HTR-8/SVneo (cell line): ENCODE data around the genes SEPTIN3 and WBP2NL.

- RRBS, result no CpG with 5 or more reads among the region's 8 CpGs
Measured at GRCh38 chr22:41693867-41694862, 5.1 kb upstream of the MEI1 start.

DNA sequence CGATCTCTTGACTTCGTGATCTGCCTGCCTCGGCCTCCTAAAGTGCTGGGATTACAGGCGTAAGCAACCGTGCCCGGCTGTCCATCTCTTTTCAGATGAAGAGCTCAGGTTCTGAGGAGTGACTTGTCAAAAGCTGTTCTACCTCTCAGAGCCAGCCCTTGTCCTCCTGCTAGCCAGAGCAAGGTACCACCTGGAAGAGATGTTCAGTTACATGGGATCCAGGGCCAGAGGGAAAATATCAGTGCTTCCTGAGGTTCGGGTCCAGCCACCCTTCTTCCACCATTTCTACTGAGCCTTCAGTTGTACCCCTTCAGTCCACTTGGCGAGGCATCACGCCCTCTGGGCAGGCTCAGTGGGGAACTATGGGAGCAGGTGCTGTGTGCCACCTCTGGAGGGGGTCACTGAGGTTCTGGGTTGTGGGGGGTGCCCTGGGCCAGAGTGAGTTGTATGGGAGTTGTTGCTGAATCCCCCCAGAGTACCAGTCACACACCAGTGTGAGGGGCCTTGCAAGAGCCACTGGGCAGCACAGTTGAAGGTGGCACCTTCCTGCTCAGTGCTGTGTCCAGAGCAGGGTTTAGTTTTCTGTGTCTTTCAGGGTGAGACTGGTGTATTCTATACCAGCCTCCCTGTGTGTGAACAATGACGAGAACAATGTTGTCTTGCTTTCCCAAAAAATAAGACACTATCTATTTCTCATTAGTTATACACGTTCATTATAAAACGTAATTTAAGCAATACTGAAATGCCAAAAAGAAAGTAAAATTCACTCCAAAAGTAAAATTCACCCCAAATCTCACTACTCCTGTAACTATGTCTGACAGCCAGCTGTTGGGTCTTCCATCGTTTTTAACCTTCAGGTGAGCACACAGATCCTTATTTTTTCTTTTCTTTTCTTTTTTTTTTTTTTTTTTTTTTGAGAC is 2.7 kb upstream of the SREBF2 start:
- RRBS, result no CpG with 5 or more reads among the region's 13 CpGs

DNA sequence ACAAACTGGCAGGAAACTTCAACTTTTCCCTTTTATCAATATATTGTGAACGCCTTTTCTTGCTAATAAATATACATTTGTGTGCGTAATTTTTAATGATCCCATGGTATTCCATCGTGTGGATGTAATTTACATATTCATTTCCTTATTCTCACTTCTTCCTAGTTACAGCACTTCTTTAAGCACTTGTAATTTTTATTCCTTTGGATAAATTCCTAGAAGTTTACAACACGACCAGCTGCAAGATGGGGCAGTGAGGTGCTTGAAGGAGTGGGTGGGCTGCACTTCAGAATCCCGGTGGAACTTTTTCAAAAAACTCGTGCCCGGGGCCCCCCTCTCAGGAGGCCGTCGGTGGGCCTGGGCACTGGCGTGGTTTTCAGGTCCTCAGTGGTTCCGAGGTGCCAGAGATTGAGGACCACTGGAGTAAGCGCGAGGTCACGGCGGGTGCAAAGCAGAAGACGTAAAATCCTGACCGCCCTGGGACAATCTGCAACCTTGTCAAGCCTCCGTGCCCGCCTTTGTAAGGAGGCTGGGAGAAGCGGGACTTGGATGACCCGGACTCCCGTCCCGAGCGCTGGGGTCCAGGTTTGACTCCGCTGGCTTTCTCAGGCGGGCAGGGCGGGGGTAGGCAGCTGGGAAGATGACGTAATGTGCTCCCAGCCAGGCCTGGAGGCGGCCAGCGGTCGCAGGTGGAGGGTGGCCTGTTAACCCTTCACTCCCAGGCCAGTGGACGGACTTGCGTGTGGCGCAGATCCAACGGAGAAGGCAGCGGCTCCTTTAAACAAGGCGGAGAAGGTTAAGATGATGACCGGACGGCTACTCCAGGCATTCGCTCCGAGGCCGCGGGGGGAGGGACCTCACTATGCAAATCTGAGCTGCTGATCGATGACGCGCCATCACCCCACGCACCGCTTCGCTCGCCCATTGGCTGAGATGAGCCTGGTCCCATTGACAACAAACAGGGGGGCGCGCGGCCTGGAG is 539 bp upstream of the SREBF2 start:
- RRBS, result no CpG with 5 or more reads among the region's 53 CpGs

GRCh38 chr22:41855984-41856975 is 23.4 kb downstream of the SREBF2 start:
- RRBS, result no CpG with 5 or more reads among the region's 11 CpGs

- RRBS, result 94% methylated on average over 3 of the region's 17 CpGs
Measured at GRCh38 chr22:41898718-41899609, 15.9 kb downstream of the SHISA8 start.

DNA sequence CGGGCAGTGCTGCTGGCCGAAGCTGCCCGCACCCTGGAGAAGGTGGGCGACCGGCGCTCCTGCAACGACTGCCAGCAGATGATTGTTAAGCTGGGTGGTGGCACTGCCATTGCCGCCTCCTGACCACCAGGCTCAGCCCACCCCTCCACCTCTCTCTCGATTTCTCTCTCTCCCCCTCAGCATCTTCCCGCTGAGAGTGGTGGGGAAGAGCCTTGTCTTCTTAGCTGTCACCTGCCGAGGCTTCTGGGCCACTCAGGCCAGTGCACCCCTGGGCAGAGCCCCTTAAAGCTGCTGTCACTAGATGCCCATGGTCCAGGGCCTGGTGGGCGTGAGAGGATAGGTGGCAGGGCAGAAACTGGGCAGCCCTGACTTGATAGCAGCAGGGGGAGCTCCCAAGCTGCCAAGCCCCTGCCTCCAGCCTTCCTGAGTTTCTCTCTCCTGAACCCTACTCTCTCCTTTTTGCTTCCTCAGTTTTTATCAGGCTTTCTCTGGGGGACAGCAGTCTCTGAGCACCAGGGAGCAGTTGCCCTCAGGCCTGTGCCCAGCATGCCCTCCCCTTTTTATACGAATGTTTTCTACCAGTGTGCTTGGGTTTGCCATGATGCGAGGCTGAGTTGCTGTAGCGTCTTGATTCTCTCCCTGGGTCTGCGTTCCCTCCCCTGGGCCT is 9.2 kb downstream of the SHISA8 start:
- RRBS, result 96% methylated on average over 5 of the region's 16 CpGs

DNA sequence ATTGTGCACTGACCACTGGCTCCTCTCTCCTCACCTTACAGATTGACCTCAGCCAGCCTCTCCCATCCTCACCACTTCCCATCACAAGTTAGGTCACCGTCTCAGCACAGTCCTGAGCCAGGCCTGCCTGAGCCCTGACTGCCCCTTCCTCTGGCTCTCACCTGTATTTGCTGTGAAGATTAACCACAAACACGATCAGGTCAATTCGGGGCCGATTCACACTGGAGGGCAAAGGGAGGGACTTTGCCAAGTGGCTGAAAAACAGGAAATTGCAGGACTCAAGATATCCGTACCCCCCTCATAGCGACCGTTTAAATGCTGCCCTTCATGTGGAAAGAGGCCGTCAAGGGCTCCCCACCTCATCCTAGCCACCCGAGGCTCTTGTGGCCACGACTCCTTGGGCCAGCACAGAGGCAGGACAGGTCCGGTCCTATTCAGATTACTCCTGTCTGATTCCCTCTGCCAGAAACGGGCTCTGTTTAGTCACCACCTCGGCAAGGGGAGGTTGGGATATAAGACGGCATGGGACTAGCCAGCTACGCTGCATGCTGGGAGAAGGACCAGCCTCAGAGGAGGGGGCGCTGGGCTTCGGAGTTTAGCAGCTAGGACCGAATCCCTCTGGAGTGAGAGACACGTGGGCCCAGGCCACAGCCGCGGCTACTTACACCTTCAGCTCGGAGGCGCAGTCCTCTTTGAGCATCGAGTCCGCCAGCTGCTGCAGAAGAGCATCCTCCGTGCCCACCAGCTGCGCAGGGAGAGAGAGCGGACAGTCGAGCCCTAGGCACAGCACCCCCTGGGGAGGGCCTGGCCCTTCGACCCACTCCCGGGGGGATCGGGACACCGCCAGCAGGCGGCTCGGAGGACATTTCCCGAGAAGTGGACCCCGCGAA is 955 bp downstream of the CENPM start:
- RRBS, result no CpG with 5 or more reads among the region's 38 CpGs

DNA sequence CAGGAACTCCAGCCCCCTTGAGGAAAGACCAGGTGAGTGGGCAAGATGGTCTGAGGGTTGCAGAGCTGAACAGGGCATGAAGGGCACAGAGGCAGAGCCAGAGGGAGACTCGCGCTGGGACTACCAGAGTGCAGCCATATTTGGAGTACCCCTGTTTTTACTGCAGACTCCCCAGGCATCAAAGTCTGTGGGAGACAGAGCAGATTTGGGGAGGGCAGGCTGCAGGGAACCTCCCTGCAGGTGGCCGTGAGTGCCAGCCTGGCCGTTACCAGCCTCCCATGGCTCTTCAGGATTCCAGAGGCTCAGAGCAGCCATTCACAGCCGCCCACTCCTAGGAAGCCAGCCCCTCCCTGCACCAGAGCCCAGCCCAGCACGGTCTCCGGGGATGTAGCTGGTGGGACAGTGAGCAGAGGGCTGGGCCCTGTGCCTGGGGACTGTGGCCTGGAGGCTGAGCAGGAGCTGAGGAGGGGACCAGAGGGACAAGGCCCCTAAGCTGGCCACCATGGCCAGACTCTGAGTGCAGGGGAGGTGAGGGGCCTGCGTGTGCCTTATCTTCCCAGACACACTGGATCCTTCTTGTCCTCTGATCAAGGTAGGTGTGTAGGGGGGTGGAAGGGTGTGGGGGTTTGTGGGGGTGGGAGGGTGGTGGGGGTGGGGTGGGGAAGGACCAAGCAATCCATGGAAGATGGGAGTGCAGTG is at the start of gene SEPTIN3:
Gene SEPTIN3 (plus strand): TSS at position 358 of the 699 bp plus-strand sequence.
- RRBS, result no CpG with 5 or more reads among the region's 8 CpGs

GRCh38 chr22:41998347-41999448 is at the start of gene WBP2NL:
WBP2NL (plus strand) TSS chr22:41998788.
- RRBS, result no CpG with 5 or more reads among the region's 75 CpGs

- RRBS, result no CpG with 5 or more reads among the region's 3 CpGs
Measured at GRCh38 chr22:42160319-42160805, 29.8 kb upstream of the CYP2D6 start.

- RRBS, result 65% methylated on average over 2 of the region's 11 CpGs
Measured at GRCh38 chr22:42418675-42419123, 13.5 kb downstream of the NFAM1 start.

GRCh38 chr22:42437379-42438375 is 5.5 kb upstream of the NFAM1 start:
- RRBS, result 11% methylated on average over 10 of the region's 41 CpGs

- RRBS, result no CpG with 5 or more reads among the region's 10 CpGs
Measured at GRCh38 chr22:42439605-42440058, 7.4 kb upstream of the NFAM1 start.

DNA sequence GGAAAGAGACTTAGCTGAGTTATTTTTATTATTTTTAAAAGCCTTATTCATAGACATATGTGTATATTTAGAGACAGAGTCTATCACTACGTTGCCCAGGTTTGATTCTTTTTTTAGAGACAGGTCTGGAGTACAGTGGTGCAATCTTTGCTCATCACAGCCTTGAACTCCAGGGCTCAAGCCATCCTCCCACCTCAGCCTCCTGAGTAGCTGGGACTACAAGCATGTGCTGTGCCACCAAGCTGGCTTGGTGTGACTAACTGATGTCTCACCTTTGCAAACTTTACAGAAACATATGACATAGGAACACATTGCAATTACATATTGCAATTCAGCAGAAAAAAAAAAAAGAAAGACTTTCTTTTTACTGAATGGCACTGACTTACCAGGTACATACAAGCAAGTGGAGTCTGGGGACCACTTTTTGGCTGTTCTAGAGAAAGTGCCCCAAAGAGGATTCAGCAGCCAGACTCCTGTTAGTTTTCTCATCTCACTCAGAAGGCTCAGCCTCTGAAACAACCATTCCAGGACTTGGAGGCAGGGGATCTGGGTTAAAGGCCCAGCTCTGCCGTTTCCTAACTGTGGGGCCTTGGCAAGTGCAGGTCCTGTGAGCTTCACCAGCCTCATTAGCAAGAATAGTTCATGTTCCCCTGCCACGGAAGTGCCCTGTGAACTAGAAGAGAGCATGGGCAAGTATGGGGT is 11.2 kb upstream of the NFAM1 start:
- RRBS, result no CpG with 5 or more reads among the region's 3 CpGs

DNA sequence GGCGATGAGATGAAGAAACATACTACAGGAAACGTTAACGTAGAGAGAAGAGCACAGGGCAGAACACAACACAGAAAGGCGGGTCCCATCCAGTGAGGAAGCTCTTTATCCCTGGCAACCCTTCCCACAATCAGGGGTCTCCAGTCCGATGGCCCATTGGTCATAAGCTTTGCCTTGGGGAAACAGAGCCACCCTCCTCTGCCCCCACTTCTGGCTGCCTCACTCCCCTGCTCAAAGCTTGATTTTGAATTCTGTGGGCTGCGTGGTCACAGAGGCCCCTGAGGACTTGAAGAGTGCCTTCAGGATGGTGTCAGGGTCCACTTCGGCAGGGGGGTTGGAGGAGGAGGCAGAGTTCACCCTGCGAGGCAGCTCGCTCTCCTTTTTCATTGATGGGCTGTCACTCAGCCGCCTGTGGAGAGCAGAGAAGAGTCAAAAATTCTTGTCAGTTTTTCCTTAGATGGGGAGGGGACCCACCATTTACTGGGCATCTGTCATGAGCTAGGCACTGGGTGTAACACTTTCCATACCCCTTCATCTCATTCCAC is 29.1 kb downstream of the POLDIP3 start:
- RRBS, result no CpG with 5 or more reads among the region's 10 CpGs

- RRBS, result no CpG with 5 or more reads among the region's 9 CpGs
Measured at GRCh38 chr22:42718605-42719544, 1.8 kb downstream of the A4GALT start.

GRCh38 chr22:42719984-42720709 is 523 bp downstream of the A4GALT start:
- RRBS, result 23% methylated on average over 37 of the region's 79 CpGs

- RRBS, result no CpG with 5 or more reads among the region's 4 CpGs
Measured at GRCh38 chr22:42913776-42914220, 56.7 kb upstream of the ARFGAP3 start.

DNA sequence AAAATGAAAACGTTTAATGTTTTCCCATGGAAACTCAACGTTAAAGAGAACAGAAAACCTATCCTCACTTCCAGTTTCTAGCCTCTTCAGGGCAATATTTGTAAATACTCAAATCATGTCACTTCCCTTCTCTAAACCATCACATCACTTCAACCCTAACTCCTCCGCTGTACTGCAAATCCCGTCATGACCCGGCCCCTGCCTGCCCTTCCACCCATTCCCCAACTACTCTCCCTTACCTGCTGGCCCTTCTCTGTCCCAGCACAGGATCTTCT is 74.8 kb upstream of the ARFGAP3 start:
- RRBS, result no CpG with 5 or more reads among the region's 5 CpGs

DNA sequence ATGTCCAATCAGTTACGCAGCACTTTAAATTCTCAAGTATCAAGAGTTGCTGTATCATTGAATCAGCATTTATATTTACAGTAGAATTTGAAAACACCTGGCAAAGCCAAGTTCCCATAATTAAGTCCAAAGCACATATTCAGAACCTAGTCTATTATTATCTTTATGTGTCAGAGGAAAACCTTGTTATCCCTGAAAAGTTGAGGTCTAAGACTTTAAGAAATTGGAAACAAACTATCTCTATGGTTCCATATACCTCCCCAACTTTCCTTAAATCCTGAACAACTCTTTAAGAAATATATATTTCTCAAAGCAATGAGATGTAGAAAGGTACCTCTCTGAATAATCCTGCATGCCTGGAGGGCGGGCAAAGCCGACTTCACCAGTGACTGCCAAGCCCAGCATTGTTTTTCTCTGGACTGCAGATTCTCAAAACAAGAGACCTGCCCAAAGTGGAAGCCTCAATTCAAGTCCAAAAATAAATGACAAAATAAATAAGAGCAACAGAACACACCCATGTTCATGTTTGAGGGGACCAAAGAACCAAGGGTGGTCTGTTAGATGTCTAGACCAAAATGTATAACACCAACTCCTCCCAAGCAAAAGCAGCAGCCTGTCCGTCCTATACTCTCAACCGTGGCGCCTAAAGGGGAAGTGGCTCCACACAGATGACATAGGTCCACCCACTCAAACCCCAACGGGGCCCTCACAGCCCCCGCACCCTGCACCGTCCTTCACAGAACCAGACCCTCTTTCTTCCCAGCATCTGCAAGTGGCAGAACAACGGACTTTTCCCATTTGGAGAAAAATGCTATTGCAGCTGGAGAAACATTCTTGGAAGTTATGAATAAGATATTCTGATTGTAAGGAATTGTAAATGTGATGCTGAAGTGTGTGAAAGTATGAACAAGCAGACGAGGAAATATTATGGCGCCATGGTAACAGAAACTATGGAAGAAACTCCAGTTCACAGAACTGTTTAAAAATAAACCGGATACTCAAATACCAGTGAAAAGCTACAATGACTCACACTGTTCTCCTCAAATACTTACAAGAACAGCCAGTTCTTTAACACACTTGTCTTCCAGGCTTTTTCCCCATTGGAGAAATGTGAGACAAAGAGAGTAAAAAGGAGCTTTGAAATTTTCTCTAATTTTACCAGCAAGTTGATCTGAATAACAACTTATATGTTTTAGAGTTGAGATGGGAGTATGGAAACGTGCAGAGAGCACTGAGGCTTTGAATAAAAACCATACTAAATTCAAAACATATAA is 76.3 kb upstream of the ARFGAP3 start:
- RRBS, result no CpG with 5 or more reads among the region's 14 CpGs